ENCODE measurements around a stretch of chr2.

- PRO-cap = no peak
Measured at GRCh38 chr2:235840009-235840923, 327.9 kb downstream of the GBX2 start.

GRCh38 chr2:236030495-236030884, 137.7 kb downstream of the GBX2 start:
- PRO-cap = no peak

DNA sequence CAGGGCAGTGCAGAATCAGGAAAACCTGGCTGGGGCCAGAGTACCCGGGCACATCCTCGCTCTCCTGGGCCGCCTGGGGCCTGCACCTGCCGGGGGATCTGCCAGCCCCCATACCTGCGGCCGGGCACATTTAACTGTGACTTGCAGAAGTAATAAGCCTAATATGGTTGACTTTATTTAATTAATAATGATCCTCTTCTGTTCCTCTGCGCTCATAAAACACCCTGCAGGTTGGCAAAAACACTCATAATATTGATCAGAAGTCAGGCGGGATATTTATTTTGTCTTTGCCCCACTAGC, 60.5 kb downstream of the GBX2 start:
- PRO-cap = no peak

DNA sequence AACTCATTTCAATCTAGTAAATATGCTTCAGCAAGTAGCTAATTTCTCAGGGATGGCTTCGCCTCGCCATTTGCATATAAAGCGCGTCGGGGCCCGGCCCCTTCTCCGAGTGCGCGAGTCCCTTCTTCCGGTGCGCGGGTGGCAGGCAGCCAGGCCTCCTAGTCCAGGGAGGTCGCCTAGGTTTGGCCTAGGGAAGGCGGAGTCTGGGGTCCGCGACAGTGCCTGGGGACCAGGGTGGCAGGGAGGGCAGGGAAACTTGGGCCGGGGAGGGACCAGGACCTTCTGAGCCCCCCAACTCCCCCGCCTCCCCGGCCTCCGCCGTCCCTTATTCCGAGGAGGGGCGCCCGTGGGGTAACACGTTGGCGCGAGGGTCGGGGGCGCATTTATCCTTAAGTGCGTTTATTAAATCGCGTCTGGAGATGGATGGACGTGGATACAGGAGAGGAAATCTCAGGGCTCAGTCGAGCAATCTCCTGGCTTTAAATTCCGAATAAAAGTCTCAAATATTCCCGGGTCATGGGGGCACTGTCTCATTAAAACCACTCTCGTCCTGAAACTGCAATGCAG, 10.4 kb upstream of the GBX2 start:
- PRO-cap = no peak

- PRO-cap = unidirectional peak, plus-strand start at chr2:236237700
Measured at GRCh38 chr2:236237427-236237887, 26.7 kb downstream of the ASB18 start.

DNA sequence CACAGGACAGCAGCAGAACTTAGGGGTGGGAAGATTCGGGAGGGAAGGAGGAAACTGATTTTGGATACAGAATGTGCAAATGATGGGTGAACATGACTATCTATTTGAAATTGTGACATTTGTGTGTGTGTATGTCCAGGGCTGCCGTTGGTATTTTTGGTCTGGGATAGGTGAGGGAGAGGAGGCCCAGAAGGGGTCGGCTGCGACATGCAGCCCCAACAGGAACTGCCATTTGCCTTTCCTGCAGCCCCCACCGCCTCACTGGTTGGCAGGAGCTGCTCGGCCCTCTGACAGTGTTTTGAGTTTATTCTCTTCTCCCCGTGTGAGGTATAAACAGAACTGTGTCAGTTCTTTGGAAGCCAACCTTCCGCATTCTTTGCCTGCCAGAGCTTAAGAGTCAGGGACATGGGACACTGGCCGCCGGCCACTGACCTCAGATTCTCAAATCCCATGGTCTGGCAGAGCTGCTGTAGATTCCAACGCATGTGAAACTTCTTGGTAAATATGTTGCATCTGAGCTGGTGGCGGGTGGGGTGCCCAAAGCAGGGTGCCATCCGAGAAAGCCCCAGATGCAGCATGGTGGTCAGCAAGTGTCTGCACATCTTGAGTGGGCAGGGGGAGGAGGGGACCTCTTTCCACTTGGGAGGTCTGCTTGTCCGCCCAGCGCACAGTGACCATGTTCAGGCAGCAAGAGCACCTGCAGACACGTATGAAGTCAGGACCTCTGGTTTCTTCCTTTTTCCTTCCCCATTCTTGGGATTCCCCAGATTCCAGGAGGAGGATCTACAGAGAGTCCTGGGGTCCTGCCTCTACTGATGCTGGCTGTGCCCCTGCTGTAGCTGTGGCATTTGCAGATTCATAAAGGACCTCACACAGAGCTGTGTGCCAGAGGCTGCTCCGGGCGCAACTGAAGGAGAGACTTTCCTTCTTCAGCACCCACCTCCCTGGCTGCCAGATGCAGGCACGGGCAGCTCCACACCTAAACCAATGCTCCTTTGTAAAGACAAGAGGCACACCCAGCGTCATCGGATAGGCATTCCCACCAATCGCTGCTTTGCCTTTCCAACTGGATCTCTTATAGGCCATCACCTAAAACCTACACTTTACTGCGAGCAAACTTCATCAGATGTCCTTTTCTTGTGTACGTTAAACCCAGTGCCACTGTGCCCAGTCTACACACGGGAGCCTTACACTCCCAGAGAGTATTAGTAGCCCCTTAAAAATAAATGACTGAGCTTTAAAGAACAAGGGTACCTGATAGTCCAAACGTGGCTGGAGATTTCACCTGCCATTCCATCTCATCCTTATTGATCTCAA, 23.7 kb downstream of the ASB18 start:
- PRO-cap = no peak

- PRO-cap = no peak
Measured at GRCh38 chr2:236261622-236261950, 2.6 kb downstream of the ASB18 start.

DNA sequence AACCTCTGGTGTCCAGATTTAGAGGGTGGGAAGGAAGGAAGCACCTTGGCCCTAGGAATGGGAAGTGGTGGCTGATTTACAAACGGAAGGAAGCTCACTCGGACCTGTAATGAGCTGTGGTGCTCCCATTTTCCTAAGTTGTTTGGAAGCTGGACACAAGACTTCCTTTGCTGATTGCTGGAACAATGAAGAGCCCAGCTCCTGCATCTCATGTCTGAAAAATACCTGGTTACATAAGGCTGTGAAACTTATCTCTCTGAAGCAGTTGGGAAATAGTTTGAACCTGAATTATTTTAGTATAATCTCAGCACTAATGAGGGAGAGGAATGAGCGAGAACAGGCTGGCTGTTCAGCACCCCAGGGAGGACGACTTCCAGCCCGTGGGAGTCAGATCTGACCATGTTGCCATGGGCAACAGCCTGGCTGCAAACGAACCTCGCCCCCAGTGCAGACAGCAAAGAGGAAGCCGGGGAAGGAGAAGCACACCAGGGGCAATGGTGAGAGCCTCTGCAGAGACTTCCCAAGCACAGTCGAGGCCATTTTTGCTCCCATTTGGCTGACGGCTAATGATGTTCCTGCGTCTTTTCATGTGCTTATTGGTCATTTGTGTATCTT, 74.5 kb upstream of the ASB18 start:
- PRO-cap = bidirectional peak, plus-strand start at position 457 of the sequence, minus-strand start at position 368 of the sequence

- PRO-cap = no peak
Measured at GRCh38 chr2:236503441-236503921, 3.8 kb downstream of the IQCA1 start.

- PRO-cap = bidirectional peak, plus-strand start at chr2:236568269, minus-strand start at chr2:236568234
Measured at GRCh38 chr2:236567904-236568373, 1.7 kb upstream of the ACKR3 start.

- PRO-cap = no peak
Measured at GRCh38 chr2:236626092-236626702, 56.6 kb downstream of the ACKR3 start.

DNA sequence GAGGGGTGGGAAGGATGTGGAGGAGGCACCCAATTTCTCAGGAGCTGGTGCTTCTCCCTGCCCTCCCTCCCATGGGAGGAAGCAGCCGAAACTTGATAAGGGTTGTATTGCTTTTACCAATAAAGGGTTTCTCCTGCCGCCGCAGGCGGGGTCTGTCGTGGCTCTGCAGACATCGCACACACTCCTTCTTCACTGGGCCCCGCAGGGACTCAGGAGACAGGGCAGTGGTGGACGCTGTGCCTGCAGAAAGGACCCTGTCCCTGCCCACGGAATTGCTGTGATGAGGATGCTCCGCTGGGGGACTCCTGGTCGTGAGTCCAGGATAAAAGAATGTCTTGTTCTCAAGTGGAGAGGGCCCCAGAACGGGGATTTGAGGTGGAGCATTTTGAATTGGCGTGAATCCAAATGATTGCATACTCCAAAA, 119.2 kb downstream of the ACKR3 start:
- PRO-cap = no peak

GRCh38 chr2:236830884-236831321, 254.8 kb upstream of the COPS8 start:
- PRO-cap = no peak

DNA sequence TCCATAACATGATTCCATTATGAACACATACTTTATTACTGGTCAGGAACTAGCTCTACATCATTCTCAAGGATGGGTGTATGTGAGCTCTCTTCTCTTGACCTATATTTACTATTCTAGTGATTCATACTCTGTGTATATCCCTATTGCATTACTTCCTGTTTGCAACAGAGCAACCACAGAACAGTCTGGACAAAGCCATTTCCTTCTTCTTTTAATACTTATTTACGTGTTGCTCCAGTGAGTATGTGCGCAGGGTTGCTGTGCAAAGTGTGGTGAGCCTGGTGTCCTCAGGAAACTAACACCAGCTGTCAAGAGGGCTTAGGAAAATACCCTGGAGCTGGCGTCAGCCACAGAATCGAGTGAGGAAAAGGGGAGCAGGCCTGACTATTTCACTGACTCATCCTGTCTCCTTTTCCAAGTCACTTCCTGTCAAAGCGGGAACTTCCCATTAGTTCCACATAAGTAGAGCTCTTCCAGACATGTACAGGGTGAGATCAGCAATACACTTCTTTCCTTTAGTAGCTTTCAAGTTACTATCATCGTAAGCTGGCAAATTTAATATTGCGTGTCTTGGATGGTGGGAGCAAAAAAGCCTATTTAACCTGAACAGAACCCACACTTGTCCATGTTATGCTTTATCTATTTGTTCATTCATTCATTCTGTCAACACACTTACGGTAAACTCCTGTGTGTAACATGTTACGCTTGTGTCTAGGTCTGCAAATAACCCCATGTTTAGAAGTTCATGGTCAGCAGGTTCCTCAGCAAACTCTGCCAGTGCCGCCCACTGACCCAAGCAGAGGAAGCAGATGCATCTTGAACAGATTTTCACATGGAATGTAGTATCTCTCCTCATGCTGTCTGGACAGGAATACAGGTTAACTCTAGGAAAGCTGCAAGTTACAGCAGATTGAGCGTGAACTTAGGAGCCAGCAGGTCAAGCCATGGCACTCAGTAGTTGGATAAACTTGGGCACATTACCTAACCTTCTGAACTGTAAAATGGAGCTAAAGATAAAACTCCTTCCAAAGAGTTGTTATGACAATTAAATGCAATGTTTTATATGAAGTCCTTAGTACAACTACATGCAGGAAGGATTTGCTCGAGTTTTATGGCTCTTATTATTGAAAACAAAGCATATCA, 213.9 kb upstream of the COPS8 start:
- PRO-cap = no peak

DNA sequence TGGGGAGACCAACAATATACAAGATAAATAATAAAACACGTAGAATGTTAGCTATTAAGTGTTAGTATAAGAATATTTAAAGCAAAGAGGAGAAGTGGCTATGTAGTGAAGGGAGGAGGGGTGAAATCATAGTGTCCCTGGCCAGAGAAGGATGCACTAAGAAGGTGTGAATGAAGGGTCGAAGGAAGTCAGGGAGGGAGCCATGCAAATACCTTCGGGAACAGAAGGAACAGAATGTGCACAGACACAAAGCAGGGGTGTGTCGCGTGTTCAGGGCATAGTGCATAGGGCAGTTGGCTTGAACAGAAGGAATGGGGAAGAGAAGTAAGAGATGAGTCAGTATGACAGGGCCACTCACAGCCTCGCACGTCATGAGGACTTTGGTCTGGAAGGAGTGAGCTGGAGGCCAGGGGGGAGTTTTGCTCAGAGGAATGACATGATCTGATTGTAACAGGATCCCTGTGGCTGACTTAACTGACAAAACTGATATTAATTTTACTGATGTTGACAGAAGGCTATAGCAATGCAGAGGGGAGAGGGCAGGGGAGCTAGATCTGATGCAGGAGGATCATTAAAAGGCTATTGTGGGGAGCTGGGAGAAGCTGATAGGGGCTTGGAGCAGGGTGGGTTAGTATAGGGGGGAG, 60.6 kb upstream of the COPS8 start:
- PRO-cap = no peak

DNA sequence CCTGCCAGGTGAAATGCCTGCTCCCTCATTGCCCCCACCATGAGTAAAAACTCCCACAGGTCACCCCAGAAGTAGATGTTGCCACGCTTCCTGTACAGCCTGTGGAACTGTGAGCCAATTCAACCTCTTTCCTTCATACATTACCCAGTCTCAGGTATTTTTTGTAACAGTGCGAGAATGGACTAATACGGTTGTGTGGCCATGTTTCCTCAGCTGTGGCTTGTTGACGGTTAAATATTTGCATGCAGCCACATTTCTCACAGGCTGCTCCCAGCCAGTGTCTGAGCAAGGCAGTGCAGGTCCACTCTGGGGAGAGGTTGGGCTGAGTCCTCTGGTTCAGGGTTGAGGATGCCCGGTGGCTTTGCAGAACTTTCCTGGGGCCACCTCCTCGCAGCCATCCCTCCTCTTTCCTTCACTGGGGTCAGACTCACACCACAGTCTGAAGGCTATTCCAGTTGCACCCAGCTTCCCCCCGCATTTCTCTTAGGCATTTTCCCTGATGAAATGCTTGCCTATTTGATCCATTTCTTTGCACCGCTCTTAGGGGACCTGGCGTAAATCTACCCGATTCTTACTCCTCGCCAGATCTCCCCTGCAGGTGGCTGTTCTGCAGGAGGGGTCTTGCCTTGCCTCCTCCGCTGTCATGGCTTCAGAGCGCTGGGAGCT, 27.6 kb upstream of the COPS8 start:
- PRO-cap = no peak

GRCh38 chr2:237064171-237064773, 21.4 kb upstream of the COPS8 start:
- PRO-cap = no peak

DNA sequence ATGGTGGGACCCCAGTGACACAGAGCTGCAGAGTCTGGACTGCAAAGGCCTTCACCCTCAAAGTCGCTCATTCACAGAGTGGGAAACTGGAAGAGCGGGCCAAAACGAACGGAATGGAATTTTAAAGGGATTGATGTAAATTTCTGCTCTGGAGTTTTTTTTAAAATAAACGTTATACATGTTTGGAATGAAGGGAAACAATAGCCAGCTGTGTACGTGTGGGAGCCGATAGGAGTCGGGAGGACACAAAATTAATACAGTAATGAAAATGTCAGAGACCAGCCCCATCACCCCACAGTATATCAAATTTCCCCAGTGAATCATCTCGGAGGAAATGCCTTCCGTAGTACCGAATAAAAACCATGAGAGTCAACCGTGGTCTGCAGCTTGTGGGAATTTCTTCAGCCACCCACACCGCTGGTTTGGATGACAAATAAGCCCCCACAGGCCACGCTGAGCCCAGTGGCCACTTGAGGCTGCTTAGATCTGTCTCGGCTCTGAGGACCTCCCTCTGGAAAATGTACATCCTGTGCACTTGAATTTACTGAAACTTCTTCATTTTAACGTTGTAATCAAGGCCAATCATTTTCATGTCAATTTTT, 133.8 kb downstream of the COL6A3 start:
- PRO-cap = unidirectional peak, plus-strand start at position 365 of the sequence

DNA sequence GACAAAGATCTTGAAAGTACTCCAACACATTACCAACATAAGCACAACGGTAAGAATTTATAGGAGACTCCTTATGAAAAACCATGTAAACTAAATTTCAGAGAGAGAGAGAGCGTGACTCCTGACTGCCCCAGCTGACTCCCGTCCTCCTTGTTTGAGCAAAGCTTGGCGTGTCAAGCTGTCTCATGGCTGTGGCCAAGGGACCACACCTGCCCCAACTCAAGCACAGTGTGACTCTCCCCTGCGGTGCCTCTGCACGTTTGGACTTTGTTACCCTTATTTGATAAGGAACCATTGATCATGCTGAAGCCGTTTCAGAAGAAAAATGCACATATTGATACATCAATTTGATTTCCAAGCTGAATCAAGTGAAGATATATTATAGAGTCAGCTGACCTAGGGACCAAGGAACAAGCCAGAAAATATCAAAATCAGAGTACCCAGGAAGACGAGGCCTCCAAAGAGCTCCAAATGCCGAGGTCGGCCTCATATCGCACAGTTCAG, 124.8 kb downstream of the COL6A3 start:
- PRO-cap = no peak

GRCh38 chr2:237296865-237297323, 117.1 kb downstream of the COL6A3 start:
- PRO-cap = unidirectional peak, plus-strand start at chr2:237296983

Data from anterior vena cava (tissue), 1 donor.